Tongue (tissue), 2 donors: ENCODE results near the gene C1orf52.

GRCh38 chr1:84603858-84604453 lies 29.7 kb upstream of the CTBS start:
- RAMPAGE, long total RNA, result no peak

GRCh38 chr1:84690582-84690989 lies 325 bp upstream of the SSX2IP start:
- RAMPAGE, long total RNA, result no peak

- RAMPAGE, long total RNA, result no peak
Observed at GRCh38 chr1:84692901-84693207, 2.6 kb upstream of the SSX2IP start.

- RAMPAGE, long total RNA, result no peak
Observed at GRCh38 chr1:85177403-85178275, 23.2 kb downstream of the SYDE2 start.

DNA sequence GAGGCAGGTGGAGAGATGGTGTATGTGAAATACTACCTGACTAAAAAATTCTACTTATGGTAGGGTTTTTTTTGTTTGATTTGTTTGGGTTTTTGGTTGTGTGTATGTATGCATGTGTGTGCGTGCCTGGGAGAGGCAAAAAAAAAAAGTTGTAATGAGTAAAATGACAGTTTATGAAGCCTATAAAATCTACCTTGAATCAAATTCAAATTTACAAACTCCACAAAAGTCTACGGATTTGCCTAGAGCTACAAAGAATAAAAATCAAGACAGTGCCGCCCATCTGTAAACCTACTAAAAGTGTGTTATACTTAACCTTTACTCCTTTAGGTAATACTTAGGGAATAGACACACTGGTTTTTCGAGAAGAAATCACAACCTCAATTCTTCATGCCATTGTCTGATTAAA lies 1.2 kb downstream of the SYDE2 start:
- RAMPAGE, long total RNA, result no peak

DNA sequence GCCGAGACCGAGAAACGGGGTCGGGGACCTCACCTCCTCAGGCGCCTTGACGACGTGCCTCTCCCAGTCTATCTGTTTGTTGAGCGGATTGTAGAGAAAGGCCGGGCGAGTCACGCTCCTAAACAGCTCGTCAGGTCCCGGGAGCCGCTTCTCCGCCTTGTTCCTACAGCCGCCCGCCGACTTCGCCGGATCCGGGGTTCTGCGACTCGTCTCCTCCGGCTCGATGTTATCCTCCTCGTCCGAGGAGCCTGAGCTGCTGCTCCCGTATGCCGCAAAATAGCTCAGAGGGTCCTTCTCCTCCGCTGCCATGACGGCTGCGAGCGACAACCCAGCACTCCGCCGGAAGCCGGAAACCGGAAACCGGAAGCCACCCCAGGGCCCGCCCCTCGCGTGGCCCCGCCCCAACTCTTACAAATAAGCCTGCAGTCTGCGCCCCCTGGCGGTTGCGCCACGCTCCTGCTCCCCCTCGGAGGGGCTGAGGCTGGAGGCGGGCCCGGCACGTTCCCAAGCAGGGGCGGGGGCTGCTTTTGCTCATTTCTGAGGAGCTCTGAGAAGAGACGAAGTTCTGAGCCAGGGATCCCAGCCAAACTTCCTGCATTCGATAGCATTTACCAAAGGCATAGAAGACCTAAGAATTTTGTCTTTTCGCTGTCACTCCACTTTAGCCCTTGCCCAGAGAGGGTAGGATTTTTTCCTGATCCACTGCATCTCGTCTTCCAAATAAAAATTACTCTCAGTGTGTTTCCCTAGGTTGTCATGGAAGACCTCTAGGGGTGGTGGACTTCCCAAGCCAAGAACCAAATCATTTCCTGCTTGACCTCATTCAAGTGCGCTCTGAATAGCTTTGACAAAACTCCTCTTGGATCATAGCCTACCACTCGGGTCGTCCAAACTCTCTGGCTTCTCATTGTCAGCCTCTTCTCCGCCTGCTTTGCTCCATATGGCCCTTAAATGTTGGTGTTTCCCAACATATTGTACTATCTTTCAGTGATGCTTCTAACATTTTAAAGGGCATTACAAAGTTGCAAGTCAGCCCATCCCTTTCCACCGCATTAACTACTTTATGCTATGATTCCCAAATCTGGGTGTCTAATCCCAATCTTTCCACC lies at the start of gene C1orf52:
Gene C1orf52 (minus strand): TSS at position 338 of the 1,109 bp plus-strand sequence.
- RAMPAGE, long total RNA, result start-site peak on the minus strand centred at position 322 of the sequence, 8 bp wide, 137 and 54 reads in 2 replicates

GRCh38 chr1:85274798-85275578 lies 1.4 kb downstream of the BCL10 start:
- RAMPAGE, long total RNA, result no peak

- RAMPAGE, long total RNA, result no peak
Observed at GRCh38 chr1:85298091-85298770, 21.8 kb upstream of the BCL10 start.

DNA sequence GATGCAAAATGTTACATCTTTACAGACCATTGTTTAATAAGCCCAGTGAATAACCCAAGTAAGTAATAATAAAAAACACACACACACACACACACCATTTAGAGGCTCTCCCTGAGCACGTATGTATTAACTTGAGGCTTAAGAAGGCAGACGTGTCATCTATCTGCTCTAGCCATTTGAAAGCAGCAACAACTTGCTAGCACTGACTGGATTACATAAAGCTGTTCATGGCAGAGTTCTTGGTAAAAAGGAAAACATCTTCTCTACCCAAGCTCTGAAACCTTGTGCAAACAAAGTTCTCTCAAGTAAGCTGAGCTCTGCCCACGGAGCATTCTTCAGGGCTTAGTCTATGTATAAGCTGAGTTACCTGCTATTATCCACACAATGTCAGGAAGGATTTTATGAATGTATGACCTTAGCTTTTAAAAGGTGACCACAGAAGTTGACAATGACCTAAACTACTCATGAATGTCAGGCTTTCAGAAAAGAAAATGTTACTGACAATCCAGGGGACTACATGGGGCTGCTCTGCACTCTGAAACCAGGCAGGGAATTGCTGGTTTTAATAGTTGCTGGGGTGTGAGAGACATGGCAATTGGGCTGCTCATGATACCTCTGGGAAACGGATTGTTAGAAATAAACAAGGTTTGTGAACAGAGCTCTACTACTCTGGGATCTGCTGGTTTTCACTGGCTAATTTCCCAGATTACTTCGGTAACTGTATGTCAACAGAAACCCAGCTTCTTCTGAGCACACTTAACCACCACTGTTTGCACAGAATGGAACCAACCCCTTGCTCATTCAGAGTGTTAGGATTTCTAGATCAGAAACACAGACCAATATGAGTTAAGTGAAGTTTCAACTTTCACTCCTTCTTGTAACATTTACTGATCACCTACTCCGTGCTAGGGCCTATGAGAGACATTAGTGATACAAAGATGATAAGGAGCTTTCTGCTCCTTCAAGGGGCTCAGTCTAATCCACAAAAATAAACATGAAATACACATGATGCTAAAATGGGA lies 29.6 kb upstream of the CCN1 start:
- RAMPAGE, long total RNA, result no peak

GRCh38 chr1:85577691-85577788 lies 3.0 kb upstream of the CCN1 start:
- RAMPAGE, long total RNA, result no peak

DNA sequence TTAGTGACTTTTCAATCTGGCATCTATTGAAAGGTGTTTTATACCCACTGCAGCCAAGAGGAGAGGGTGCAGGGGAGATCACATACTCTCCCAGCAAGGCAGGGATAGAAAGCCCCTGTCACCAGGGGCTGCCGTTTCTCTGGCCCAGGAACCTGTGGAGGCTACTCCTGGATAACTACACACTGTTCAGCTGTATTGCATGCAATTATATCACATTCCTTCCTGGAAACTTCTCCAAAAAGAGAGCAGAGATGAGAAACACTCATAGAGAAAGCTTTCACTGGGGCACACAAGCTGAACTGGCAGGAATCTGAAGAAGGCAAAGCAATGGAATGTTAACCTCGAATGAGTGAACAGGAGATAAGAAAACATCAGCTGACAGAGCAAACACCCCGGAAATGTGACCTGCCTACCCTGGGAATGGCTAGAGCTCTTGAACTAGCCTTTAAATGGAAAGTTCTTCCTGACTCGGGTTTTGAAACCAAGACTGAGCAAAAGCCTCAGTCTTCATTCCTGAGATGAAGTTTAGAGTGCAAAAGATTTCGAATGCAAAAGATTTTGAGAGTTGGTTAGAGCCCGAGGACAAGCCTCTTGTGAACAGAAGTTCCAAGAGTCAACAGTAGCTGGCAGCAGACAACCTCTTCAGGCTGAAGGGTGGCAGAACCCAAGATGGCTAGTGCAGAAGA lies 32.2 kb downstream of the CCN1 start:
- RAMPAGE, long total RNA, result no peak

- RAMPAGE, long total RNA, result no peak
Observed at GRCh38 chr1:86377423-86378002, 18.6 kb downstream of the ODF2L start.

DNA sequence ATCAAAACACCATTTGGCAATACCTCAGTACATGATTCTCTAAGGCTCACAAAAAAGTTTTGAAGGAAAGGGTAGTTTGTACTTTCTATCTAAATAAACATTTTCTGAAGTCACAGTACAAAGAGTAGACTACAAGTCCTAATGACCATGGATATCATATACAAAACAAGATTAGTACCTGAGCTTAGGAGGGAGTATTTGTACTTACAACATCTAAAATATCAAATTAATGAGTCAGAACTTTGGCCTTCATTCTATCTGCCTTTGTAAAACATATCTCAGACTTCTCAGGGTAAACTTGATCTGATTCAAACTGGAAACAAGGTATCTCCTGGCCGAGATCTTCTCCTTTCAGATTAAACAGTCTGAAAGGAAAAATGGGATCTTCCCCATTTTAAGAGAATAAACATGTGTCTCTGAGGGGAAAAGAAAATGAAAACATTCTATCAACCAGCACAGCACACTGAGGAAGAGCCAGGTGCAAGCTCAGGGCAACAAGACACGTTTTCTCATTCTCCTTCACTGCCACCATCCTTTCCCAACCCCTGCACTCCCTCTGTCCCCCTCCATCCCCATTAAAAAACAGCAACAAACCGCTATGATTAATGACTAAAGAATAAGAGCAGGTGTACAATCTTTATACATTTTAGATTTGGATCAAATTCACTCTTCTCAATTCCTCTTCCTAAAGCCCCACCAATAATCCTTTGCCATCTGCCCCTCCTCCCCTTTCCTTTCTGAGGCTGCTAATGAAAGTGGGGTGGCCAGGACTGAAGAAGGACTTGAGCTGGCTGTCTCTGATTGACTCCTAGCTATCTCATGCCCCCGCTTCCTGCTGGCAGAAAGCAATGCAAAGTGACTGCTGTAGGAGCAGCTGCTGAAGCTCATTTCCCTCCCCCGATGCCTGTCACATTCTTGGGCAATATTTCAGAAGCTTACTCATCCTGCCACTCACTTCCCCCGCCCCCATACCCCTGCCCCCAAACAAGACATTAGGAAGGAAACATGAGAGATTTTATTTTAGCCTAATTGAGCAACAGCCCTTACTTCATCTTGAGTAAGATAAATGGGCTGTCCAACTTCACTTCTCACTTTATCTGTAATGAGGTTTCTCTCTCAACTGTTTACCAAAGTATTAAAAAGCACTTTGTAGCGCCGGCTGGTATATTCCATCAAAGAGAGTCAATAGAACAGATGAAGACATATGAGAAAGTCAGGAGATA lies 69.6 kb downstream of the SH3GLB1 start:
- RAMPAGE, long total RNA, result no peak

- RAMPAGE, long total RNA, result no peak
Observed at GRCh38 chr1:86933877-86934237, 19.4 kb downstream of the HS2ST1 start.

DNA sequence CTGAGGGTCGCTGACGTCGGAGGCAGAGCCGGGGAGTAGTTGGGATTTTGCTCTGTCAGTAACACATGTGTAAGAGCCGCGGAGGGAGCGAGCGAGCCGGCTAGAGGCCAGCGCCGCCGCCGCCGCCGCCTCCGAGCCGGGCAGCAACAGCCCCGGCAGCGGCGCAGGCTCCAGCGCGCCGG lies 370 bp upstream of the LMO4 start:
- RAMPAGE, long total RNA, result no peak

- RAMPAGE, long total RNA, result no peak
Observed at GRCh38 chr1:87334535-87335001, 5.9 kb downstream of the LMO4 start.

DNA sequence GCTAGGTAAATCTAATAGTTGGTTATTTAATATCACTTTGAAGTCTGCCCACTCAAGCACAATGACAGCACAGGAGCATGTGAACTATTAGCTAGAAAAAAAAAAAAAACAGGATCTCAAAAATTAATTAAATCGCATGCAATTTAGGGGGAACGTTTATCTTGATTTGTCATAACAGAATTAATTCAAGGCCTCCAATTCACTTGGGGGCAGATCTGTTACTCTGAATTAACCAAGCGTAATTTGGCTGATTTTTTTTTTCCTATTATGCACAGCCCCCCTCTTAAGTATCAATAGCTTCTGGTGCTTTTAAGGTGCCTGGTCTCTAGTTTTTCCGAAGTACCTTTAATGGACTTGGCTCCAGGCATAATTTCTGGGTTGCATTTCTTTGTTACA lies 7.1 kb downstream of the LMO4 start:
- RAMPAGE, long total RNA, result no peak

DNA sequence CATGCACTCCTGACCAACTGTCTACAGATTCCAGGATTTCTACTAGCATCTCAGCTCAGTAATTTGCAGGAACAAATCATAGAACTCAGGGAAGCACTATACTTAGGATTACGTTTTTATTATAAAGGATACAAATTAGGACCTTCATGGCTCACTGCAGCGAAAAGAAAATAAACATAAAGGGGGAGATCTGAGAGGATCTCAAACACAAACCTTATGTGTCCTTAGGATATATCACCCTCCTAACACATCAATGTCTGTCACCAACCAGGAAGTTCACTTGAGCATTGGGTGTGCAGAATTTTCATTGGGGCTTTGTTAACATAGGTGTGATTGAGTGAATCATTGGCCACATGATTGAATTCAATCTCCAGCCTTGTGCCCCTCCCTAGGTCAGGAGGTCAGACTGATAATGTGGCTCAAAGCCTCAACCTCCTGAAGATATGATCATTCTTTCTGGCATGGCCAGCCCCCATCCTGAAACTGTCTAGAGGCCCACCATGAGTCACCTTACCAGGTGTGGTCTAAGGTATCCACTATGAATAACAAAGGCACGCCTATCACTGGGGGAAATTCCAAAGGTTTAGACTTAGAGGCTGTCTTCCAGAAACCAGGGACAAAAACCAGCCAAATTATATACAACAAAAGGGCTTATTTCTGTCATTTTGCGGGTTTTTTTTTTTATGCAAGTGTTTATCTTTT lies 90.0 kb downstream of the PKN2 start:
- RAMPAGE, long total RNA, result no peak

GRCh38 chr1:89045224-89045665 lies 19.8 kb downstream of the GBP1 start:
- RAMPAGE, long total RNA, result no peak

DNA sequence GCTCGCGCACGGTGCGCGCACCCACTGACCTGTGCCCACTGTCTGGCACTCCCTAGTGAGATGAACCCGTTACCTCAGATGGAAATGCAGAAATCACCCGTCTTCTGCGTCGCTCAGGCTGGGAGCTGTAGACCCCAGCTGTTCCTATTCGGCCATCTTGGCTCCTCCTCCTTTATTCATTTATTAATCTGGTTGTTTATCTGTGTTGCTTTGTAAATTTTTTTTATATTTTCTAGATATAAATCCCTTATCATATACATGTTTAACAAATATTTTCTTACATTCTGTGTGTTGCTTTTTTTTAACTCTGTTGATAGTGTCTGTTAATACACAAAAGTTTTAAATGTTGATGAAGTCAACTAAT lies 54.6 kb downstream of the GBP6 start:
- RAMPAGE, long total RNA, result no peak